CMK (cell line): ENCODE data around the gene EML1.

DNA sequence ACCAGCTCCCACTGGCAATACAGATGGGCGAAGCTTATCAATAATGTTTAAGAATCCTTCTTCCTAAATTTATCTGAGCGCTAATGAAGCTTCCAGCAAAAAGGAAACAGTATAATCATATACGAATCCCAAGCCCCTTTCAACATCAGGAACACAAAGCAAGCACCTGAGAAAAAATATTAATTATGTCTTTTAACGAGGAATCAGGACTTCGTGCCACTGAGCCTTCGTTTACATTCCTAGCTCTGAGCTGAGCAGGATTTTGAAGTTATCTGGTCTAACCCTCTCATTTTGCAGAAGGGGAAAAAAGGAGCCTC is 453.9 kb downstream of the BCL11B start:
- RRBS: no CpG with 5 or more reads among the region's 6 CpGs

- RRBS: no CpG with 5 or more reads among the region's 12 CpGs
Observed at GRCh38 chr14:98926130-98926604, 345.8 kb downstream of the BCL11B start.

GRCh38 chr14:99038273-99038807 is 233.7 kb downstream of the BCL11B start:
- RRBS: no CpG with 5 or more reads among the region's 5 CpGs

GRCh38 chr14:99191583-99192756 is 80.0 kb downstream of the BCL11B start:
- RRBS: no CpG with 5 or more reads among the region's 36 CpGs

DNA sequence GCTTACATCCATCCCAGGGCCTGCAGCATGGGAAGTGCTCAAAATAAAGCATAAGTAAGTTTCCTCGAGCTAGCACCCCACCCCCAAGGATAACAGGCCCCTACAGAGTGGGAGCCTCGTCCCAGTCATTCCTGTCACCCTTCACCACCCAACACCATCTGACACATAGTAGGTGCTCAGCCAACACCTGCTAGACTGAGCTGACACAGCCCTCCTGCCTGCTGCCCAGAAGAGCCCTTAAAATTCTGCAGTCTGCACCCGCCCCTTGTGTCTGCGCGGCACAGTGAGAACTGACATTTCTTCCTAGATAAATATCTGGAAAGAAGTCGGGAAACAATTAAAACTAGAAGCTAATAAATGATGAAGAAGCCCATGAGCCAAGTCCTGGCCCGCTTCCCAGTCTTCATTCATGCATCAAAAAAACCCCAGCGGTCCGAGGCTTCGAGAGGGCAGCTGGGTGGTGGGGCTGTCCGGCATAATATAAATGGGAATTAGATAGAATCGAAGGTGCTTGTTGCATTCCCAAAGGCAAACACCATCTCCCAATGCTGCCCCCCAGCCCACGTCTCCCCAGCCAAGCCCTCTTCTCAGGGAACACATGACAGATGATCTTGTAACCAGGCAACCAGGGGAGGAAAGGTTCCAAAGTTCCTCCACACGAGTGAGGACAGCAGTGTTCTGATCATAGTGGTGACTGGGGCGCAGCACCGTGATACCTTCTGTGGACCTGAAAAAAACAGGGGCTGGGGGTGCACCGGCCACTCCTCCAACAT is 76.2 kb downstream of the BCL11B start:
- RRBS: no CpG with 5 or more reads among the region's 17 CpGs

DNA sequence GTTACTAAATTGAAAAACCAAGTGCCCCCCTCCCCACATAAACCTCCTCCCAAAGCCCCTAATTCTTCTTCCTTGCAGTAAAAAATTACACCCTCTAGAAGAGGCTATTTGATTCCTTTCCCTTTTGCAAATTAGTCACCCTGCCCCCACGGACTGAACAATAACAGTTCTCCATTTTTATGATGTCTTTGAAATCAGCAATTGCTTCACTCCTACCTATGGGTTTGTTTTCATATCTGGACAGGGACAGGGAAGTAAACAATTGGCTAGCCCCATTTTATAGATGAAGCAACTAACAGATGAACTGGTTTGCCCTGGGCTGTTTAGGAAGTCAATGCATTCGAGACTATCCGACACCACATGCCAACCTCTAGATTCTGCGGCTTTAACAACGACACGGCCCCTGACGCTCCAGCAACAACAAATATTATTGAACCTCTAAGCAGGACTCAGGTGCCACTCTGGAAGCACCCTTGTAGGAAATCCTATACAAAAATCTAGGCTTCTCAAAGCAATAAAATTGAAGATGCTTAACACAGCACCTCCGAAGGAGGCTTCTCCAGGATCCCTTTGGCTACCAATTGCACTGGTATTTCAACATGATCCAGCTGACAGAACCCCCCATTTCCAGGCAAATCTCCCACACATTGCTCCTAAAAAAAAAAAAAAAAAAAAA is 28.6 kb downstream of the BCL11B start:
- RRBS: no CpG with 5 or more reads among the region's 8 CpGs

DNA sequence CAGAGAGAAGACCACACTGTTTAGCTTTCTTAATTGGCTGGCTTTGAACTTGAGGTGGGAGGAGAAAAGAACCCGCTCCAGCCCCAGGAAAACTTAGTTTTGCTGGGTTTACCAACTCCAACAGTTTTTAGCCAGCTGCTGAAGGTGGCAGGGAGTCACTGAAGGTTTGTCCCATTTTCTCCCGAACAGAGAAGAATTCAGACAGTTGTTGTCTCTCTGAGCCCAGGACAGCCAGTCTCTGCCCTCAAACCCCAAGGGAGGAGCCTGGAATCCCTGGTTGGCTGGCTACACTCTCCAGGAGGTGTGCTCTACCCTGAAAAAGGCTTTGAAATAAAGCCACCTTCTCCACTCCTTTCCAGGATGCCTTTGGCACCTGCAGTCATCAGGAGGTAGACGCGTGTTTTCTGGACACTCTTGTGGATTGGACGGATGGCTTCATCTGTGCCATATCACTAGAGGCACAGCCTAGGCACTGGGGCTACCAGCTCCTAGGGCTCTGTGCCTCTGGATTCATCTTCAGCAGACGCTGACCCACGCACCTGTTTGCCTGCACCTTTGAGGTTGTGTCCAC is 24.6 kb downstream of the BCL11B start:
- RRBS: no CpG with 5 or more reads among the region's 7 CpGs

GRCh38 chr14:99272978-99273622 is 1.1 kb upstream of the BCL11B start:
- RRBS: 13% methylated on average over 6 of the region's 37 CpGs

GRCh38 chr14:99274300-99275156 is 2.5 kb upstream of the BCL11B start:
- RRBS: 2% methylated on average over 12 of the region's 68 CpGs

- RRBS: no CpG with 5 or more reads among the region's 15 CpGs
Observed at GRCh38 chr14:99316384-99316903, 44.4 kb upstream of the BCL11B start.

GRCh38 chr14:99478570-99478993 is 2.1 kb downstream of the SETD3 start:
- RRBS: no CpG with 5 or more reads among the region's 9 CpGs

DNA sequence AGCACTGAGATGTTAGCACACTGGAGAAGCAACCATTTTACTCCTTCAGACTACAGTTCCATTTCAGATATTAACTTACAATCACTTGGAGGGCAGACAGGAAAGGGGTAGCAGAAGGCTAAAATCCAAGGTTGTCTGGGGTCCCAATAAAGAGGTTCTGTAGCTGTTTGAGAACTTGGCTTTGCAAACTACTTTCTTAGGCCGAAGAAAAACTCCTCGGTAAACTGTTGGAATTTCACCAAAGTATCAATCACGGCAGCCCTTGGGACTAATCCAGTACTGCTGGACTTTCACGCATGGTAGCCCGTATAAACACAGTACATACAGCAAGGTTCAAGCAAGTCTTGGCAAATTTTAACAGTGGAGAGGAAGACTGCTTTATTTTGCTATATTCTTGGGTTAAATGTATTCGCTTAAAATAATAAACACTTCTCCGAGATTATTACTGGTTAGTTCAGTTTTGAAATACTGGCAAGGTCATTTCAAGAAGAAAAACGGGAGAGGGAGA is 1.5 kb downstream of the SETD3 start:
- RRBS: no CpG with 5 or more reads among the region's 8 CpGs

DNA sequence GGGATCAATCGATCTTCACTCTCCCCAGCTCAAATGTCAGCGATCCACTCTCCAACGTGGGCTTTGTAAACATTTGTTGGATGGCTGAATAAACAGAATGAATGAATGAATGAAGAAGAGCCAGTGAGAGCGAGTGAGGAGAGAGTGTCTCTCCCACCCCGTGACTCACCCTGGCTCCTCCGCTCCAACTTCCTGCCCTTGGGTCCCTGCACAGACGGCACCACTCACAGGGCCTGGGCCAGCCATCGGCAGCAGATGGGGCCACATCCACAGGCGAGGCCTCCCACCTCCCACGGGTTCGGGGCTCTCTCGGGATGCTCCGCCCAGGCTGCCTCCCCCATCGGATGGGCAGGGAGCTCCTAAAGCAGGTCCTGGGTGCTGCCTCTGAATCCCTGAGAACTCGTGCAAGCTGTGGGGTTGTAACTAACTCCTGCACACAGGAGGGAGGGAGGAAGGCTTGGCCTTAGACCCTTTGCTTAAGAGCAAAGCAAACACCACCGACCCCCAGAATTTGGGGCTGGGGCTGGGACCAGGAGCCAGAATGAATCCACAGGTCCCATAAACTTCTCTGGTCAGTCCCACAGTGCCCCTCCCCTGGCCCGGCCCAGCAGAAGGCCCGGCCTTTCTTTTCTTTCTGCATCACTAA is 41.3 kb downstream of the CCNK start:
- RRBS: no CpG with 5 or more reads among the region's 18 CpGs

DNA sequence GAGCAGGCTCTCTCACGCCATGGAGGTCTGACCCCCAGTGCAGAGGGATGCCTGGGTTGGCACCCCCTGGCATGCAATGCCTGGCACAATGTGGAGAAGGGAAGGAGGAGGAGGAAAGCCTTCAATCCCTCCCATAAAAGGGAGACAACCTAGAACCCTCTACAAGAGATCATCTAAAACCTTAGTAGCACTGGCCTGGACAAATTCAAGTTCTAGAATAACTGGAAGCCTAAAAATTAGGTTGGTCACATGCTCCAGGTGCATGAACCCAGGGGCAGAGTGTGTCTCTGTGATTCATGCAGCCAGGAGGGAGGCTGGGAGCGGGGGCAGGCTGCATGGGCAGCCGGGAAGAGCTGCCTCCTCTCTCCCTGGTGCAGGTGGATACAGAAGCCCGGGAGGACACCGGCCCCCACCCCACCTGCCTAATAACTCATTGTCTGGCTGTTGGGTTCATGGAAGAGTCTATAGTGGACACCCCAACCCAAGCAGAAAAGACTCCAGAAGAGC is 38.7 kb downstream of the CCDC85C start:
- RRBS: 92% methylated on average over 2 of the region's 5 CpGs

DNA sequence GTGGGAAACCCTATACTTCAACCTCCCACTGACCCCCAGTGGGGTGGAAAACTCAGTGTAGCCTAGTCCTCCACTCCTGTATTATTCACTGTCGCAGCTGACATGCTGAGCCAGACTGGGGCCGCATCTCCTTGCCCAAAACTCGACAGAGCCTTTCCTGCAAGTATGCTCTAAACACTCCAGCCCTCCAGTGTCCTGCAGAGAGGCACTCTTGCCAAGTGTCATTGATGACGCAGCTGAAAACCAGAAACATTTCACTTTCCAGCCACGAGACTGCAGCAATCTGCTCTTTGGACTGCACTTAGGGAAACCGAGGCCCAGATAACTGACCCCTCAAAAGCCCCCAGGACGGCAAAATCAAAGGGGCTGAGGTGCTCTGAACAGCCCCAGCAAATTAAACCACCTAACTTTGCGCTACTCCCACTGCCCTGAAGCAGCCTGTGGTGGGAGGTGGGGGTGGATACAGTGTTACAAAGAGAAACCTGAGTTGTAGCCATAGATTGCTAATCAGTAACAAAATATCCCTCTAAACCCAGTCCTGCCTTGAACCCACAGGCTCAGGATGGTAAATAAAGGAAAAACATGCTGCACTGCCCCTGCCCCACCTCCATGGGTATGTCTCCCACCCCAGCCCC is 2.6 kb downstream of the CCDC85C start:
- RRBS: no CpG with 5 or more reads among the region's 8 CpGs

- RRBS: no CpG with 5 or more reads among the region's 2 CpGs
Observed at GRCh38 chr14:99672516-99672877, 11.6 kb upstream of the CYP46A1 start.

DNA sequence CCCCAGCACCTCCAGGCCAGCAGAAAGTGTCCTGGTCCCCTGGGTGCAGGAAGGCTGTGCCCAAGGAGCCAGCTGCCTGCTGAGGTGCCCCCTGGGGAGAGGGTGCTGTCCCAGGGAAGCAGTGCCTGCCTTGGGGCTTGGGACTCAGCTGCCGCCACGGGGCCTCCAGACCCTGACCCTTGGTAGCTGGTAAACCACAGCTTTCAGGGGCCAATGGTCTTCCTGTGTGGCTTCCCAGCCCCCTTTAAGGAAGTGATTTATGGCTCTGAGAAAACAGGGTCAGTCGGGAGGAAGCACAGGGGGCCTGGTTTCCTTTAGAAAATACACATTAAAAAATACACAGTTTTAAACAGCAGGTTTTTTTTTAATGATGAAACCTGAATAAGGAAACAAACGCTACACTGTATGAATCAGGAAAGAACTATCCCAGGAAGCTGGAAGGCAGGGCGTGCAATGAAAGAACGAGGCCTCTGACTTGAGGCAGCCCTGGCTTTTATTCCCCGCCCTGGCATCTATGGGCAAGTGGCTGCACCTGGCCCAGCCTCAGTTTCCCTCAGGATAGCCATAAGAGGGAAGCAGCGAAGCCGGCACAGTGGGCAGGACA is 40.6 kb upstream of the EML1 start:
- RRBS: no CpG with 5 or more reads among the region's 9 CpGs

DNA sequence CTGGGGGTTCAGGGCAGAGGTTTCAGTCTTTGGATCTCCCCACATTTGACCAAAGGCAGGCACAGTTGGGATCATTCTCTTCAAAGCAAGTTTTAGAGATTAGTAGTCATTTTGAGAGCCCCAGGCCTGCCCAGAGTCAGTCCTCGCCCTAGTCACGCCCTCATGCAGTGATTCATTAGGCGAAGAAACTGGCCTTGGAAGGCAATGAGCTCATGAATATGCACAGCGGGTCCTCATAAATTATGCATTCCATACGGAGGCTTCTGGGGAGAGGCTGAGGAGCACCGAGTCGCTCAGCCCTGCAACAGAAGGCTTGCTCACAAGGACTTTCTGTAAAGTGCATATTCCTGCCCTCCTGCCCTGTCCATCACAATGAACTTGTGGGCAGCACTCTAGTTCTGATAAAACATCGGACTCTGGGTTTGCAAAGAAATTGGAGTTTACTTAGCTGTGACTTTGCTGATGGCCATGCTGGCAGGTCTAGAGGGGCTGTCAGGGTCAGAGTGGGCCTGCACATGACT is 34.7 kb upstream of the EML1 start:
- RRBS: no CpG with 5 or more reads among the region's 8 CpGs

DNA sequence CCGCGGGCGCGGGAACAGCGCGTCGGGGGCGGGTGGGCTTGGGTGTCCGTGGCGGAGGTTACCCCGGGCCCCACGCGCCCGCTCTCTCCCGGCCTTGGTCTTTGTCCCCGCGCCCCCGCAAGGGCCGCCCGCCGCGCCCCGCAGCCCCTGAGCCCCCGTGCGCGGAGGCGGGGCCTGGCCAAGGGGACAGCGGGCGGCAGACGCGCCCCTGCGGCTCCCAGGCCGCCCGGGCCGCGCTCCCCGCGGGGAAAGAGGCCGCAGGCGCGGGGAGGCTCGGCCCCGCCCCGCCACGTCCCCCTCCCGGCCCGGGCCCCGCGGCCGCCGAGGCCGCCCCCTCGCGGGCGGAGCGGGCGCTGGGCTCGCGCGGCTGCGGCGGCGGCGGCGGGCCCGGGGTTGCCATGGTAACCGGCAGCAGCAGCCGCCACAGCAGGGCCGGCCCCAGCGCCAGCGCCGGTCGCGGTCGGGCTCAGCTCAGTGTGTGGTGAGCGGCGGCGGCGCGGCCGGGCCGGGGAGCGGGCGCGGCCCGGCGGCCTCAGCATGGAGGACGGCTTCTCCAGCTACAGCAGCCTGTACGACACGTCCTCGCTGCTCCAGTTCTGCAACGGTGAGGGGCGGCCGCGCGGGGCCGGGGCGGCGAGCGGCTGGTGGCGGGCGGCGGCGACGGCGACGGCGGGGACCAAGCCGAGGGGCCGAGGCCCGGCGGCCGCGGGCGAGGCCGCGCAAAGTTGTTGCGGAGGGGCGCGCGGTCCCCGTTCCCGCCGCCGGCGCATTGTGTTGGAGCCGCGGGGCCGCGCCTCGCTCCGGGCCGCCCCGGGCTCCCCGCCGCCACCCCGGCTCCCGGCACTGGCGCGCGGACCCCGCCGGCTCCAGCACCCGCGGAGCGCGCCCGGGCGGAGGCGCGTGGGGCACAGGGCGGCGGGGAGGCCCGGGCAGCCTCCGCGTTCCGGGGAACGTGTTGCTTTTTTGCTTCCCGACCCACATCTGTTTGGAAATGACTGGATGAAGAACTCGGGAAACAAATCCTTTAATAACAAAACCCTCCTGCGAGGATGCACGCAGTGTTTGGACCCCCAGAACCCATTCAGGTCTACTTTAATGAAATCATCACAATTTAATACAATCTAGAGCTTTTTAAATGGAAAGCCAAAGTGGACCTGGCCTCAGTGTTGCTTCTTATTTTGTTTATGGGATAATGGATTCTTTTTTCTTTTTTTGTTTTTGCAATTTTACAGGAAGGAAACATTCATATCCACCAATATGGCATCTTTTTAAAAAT is at the start of gene EML1:
Gene EML1, plus strand, starts transcription at position 474 of the 1,276 bp plus-strand sequence.
- RRBS: 7% methylated on average over 88 of the region's 162 CpGs

- RRBS: 100% methylated on average over 1 of the region's 13 CpGs
Observed at GRCh38 chr14:99943664-99944138, 121.5 kb upstream of the EVL start.